GM23248 (cell line): ENCODE measurements around a stretch of chr9.

DNA sequence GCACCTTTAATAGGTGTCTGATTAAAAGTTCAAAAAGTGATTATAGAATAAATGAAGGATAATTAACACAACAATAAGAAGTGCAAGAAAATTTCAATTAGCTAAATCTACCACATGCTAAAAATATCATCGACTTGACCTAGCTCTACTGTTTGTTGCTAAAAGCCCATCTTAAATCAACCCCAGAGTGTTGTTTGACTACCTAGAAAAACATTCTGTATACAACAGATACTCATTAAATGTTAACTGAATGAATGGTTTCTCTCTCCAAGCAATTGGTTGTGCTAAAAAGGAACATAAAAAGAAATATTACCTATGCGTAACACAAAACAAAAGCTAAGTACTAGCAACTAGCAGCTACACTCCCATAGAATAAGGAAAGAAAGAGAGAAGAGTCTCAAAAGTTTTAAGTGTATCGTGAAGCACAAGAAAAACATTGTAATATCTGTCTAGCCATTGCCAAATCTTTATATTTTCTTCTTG, 5.5 kb upstream of the PLPP6 start:
- RAMPAGE, long total RNA = no peak

- RAMPAGE, long total RNA = no peak
Observed at GRCh38 chr9:4829677-4830214, 37.0 kb downstream of the RCL1 start.

DNA sequence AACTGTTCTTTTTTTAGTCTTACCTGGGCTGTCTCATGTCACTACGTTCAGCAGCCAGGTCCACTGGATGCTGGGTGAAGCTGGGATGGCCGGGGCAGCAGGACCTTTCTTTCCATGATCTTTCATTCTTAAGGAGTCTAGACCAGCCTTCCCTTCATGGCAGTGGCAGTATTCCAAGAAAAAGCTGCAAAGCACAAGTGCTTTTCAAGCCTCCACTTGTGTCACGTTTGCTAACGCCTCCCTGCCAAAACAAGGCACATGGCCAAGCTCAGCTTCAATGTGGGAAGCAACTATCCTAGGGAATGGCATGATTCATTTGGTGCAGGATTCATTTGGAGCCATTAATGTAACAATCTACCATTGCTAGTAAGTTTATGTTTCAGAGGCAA, 94.8 kb downstream of the RCL1 start:
- RAMPAGE, long total RNA = no peak

DNA sequence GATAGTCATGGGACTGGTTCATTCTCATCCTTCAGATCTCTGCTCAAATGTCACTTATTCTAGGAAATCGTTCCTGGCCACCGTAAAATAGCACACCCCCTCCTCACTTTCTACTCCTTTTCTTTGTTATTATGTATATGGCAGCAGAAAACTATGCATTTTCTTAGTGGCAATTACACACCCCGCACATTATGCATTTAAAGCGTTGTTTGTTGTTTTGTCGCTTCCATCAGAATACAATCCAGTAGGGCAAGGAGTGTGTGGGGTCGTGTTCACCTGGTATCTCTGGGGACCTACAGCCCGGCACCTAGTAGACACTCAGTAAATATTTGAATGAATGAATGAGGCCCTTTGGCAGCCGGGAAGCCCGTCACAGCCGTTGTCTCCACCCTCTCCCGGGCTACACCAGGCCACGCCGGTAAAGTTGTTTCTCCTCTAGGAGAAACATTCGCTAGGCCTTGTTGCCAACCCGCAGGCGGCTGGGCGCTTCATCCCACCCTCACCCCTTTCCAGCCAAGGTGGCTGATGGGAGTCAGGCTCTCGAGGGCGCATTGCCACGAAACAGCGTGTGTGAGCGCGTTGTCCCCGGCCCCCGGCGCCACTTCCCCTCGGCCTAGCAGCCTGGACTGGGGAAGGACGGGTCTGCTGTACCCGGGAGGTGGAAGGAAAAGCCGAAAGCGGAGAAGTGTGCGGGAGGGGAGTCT, 917 bp upstream of the JAK2 start:
- RAMPAGE, long total RNA = no peak

GRCh38 chr9:5336663-5337157, 3.0 kb downstream of the RLN1 start:
- RAMPAGE, long total RNA = no peak

DNA sequence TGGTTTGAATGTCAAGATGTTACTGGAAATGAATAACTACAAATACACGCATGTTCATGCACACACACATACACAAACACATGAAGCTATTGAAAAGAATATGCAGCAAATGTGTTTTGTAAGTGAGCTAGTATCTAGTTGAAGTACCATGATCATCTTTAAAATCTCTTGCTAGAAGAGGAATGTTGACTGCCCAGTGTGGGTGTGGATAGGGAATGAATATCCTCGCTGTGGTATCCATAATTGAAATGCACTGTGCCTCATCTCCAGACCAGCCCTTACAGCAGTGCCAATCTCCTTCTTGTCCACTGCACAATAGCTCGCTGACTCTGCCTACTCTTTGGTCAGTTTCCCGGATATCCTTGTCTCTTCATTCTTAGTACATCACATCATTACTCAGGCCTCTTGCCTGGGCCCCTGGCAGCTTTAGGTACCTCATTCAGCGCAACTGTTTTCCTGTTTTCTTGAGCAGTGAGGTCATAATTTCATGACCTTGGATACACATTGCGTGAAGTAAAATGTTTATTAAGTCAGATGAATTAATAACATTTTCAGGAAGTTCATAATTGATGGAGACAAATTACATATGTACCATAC, 21.8 kb upstream of the PDCD1LG2 start:
- RAMPAGE, long total RNA = no peak

- RAMPAGE, long total RNA = no peak
Observed at GRCh38 chr9:5627702-5628483, 1.0 kb upstream of the RIC1 start.

DNA sequence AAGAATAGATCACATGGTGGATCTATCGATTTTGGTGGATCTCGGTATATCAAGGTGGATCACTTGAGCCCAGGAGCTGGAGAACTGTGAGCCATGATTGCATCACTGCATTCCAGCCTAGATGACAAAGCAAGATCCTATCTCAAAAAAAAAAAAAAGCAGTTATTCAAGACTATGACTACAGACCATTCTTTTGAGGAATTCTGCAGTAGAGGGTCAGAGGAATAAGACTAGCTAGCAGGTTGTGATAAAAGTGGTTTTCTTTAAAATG, 15.0 kb downstream of the ERMP1 start:
- RAMPAGE, long total RNA = no peak

- RAMPAGE, long total RNA = no peak
Observed at GRCh38 chr9:6412267-6412870, 630 bp upstream of the UHRF2 start.

DNA sequence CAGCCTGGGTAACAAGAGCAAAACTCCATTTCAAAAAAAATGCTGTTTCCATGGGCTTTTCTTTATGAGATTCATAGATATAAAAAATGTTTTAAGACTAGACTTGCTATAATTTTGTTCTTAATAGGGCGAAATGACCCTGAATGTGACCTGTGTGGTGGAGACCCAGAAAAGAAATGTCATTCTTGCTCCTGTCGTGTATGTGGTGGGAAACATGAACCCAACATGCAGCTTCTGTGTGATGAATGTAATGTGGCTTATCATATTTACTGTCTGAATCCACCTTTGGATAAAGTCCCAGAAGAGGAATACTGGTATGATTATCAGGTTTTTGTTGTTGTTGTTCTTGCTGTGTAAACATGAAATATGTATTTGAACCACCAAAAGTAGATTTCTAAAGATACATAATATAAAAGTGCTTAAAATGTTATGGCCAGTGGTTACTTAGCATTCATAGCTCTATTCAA, 64.5 kb downstream of the UHRF2 start:
- RAMPAGE, long total RNA = no peak

DNA sequence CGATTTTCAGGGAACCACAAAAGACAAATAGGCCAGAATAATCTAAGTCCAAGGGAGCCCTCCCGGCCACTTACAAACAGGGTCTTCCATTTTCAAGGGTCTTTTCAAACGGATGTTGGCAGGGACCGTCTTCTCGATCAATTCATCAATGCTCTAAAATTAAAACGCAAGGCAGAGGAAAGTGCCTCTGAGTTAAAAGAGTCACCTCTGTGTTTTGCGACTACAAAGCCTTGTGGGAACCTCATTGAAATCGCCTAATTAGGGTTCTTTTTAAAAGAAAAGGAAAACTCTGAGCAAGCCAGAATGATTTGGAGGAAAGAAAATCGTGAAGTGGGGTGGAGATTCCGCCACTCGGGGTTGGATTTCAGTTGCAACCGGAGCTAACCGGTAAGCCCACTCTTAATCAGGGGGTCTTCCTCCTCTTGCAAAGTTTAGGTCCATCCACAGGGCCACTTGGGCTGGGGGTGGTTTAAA, 952 bp downstream of the GLDC start:
- RAMPAGE, long total RNA = no peak

DNA sequence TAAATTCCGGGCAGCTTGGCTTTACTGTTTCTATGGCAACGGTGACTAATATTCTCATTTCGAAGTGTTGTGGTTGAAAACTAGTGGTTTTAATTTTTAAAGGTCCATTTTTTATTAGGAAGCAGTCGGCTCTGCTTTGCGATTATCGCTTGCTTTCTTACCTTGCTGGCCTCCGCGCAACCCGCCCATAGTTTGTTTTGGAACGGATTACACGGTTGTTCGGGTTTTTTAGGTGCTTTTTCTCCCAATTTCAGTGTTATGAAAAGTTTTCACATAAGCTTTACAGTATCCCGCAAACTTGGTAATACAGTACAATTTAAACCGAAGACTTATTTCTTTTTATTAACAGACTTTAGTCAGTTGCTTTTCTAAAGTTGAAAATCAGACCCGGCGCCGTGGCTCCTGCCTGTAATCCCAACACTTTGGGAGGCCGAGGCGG, 1.5 kb downstream of the KDM4C start:
- RAMPAGE, long total RNA = no peak

- RAMPAGE, long total RNA = no peak
Observed at GRCh38 chr9:6986072-6986661, 228.4 kb downstream of the KDM4C start.

- RAMPAGE, long total RNA = no peak
Observed at GRCh38 chr9:7739807-7740179, 59.8 kb downstream of the DMAC1 start.

DNA sequence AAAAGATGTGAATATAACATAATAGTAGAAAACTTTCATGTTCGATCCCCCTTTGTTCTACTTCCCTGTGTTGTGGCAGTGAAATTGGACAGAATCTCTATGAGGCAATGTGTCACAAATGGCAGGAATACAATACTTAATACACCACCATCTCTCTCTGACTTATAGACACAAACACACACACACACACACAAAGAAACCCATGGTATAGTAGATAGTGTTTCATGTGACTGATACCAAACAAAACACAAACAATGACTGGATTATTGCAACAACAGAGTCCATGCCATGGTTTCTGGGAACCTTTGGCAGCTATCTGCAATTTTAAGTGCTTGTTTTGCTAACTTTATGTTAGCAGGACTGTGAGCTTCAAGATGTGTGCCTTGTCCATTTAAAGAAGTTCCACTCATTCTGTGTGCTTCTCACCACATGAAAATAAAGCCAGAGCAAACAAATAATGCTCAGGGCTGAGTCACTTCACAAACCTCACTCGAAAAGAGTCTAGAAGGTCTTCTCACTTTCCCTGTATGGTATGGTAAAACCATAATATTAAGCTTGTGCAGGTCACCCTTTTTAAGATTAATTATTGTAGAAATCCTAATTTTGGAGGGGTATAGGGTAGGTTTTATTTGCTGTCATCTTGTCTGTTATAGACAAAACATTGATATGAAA, 15.0 kb upstream of the LURAP1L start:
- RAMPAGE, long total RNA = no peak

DNA sequence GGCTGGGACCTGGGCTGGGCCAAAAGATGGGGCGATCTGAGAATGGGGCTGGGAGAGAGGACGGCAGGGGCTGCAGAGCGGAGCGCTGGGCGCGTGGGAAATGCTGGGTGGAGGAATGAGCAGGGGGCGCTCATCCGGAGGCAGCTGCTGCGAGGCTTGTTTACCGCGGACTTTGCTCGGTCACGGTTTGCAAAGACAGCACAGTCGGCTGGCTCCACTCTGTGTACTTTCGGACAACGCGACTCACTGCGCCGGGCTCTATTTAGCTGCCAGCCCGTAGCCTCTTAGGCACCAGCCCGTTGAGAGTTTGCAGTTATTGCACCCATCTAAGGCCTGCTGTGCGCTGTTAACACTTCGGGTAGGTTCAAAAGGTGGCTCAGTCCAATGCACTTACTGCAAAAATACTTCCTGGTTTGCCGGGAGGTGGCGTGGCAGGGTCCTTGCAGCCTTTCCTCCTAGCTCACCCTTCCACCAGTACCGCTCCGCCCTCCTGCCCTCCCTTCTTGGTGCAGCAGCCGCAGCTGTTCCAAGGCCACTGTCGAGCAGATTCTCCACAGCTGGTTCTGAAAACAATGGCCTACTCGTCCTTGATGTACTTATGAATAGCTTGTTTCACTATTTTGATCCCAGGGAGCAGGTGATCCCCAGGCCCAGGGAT, 1.4 kb downstream of the LURAP1L start:
- RAMPAGE, long total RNA = no peak

DNA sequence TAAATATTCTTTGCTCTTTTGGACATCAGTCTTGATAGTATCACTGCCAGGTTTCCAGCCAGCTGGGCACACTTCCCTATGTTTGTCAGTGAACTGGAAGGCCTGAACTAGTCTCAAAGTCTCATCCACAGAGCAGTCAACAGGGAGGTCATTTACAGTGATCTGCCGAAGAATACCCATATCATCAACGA, 197.9 kb downstream of the LURAP1L start:
- RAMPAGE, long total RNA = no peak

DNA sequence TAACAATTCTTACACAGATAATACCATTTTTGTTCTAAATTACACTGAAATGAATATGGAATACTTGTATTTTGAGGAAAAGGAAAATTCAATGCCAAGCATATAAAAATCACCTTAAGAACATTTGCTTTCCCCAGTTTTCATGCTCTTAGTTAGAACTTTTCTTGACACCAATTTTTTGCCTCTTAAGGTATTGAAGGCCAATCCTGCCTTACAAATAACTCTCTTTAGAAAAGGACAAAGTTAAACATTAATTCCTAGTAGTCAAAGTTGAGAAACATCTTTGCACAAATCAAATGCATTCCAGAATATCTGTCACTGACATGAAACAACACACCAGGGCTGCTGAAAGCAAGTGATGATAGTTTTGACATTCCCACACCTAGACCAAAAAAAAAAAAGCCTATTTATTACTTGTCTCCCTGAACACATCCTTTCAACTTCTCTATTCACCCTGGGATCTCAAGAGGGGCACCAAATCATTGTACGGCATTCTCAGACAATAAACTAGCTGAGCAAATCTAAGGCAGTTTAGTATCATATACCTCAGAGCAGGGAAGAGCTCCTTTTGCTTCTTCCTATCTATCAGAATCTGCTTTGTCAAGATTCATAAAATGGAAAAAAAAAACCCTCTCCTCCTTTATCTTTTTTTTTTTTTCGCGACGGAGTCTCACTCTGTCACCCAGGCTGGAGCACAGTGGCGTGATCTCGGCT, 176.8 kb downstream of the MPDZ start:
- RAMPAGE, long total RNA = no peak

DNA sequence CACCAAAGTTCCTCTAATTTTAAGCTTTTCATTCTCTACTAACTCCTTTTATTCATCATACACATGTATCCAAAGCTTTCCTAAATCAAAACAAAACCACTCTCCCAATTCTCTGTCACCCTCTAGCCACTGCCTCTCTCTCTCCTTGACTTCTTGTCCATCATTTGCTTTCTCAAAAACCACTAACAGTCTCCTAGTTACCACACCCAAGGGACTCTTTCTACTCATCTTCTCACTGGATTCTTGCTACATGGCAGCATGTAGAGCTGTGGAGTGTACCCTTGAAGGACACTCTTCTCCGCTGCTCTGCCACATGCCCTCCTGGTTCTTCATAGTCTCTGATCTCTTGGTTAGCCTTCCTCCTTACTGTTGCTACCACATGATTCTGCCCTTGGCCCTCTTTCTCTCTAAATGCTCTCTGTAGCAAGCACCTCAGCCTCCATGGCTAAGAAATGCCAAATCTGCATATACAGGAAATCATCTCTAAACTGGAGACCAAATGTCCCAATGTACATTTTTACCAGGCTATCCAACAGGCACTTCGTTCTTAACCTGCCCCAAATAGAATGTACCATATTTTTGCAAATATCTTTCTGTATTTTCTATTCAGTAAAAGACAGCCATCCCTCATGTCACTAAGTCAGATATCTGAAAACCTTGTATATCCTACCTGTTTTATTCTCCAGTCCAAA, 144.8 kb downstream of the MPDZ start:
- RAMPAGE, long total RNA = no peak

GRCh38 chr9:14031813-14032305, 282.1 kb downstream of the NFIB start:
- RAMPAGE, long total RNA = no peak